Right atrium auricular region (tissue), 2 donors: ENCODE measurements around the gene PDE10A.

GRCh38 chr6:162660441-162660906, 67.1 kb downstream of the PRKN start:
- PRO-cap: no peak
- RAMPAGE, long total RNA, 2 experiments: no peak in any of the 2 experiments

DNA sequence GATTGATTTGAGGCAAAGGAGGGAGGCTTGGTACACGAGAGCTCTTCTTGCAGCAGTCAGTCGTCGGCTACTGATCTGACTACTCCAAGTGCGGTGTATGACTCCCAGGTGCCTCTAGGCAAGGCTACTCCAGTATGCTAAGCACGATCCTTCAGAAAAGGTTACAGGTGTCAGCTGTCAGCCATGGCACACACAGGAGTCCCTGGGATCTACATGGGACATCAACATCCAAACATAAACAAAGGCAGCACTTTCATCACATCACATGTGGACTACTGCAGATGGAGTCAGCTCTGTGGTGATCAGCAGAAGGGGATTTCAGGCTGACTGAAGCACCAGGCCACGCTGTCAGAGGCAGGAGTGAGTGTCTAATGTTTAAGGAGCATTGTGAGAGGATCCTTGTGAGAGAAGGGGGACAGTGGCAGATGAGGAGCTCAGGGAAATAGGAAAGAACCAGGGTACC, 32.3 kb downstream of the PACRG start:
- PRO-cap: no peak
- RAMPAGE, long total RNA, 2 experiments: no peak in any of the 2 experiments

- PRO-cap: no peak
- RAMPAGE, long total RNA, 2 experiments: no peak in any of the 2 experiments
Measured at GRCh38 chr6:162899331-162899739, 171.6 kb downstream of the PACRG start.

DNA sequence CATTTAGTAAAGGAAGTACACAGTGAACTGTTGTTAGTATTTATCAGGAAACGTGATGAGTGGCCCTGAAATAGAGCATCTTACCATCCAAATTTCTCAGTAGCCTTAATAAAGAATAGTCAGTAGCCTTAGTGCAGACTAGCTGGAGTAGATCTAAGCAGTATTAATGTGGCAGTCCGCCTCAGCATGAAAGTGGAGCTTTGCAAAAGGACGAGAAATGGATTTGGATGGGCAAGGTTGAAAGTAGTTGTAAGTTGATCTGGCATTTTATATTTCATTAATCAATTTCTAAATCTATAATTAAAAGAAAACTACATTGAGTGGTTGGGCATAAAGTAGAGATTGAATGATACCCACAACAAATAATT, 205.4 kb upstream of the QKI start:
- PRO-cap: bidirectional peak, plus-strand start at position 131 of the sequence, minus-strand start outside the sequence
- RAMPAGE, long total RNA, 2 experiments: start-site peak on the plus strand in 1 of 2 experiments, centred at position 136 of the sequence, 126 reads per replicate

GRCh38 chr6:163289375-163289900, 125.1 kb upstream of the QKI start:
- PRO-cap: unidirectional peak, plus-strand start at chr6:163289646
- RAMPAGE, long total RNA, 2 experiments: no peak in any of the 2 experiments

DNA sequence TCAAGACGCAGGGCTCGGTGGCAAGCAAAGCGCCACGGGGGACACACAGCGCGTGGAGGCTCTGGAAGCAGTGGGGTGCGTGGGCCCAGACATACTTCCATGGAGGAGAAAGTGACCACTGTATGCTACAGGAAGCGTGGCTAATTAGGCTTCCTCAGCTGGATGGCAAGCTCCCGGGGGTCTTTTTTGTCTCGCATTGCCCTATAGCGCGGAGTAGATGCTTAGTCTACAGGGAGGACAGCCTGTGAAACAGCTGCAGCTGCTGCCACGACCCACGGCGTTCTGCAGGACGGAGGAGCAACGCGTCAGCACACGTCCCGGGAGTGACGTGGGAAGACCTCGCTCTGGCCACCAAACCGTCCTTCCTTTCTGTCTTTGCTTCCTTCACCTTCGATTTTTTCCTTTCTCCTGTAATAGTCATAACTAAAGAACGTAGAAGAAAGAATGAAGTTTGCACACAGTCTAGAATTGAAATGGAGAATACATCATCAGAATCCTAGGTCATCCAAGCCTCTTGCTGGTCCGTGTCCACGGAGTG, 104.2 kb upstream of the QKI start:
- PRO-cap: no peak
- RAMPAGE, long total RNA, 2 experiments: no peak in any of the 2 experiments

DNA sequence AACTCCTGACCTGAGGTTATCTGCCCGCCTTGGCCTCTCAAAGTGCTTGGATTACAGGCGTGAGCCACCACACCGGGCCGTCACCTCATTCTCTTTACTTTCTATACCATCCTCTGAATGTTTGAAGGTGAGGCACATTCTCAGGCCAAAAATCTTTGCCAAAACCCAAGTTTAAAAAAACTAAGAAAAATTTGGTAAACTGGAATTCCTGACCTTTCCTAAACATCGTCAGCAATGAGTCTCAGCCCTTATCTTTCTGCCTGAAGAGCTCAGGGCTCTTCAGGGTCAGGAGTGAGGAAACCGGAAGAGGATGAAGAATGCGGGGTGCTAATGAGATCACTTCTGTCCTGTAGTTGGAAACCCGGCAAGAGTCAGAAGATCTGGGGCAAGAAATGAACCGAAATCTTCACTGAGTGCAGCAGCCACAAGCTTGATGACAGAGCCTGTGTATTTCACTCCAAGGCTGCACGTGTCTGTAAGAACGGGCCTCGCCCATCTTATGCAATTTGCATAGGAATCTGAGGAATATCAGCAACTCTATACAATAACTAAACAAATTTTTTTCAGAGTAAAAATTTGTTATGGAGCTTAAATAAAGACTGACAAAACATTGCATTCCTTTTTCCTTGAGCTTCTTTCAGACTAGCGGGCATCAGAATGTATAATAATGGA, 60.5 kb upstream of the QKI start:
- PRO-cap: bidirectional peak, plus-strand start at position 367 of the sequence, minus-strand start at position 287 of the sequence
- RAMPAGE, long total RNA, 2 experiments: no peak in any of the 2 experiments

DNA sequence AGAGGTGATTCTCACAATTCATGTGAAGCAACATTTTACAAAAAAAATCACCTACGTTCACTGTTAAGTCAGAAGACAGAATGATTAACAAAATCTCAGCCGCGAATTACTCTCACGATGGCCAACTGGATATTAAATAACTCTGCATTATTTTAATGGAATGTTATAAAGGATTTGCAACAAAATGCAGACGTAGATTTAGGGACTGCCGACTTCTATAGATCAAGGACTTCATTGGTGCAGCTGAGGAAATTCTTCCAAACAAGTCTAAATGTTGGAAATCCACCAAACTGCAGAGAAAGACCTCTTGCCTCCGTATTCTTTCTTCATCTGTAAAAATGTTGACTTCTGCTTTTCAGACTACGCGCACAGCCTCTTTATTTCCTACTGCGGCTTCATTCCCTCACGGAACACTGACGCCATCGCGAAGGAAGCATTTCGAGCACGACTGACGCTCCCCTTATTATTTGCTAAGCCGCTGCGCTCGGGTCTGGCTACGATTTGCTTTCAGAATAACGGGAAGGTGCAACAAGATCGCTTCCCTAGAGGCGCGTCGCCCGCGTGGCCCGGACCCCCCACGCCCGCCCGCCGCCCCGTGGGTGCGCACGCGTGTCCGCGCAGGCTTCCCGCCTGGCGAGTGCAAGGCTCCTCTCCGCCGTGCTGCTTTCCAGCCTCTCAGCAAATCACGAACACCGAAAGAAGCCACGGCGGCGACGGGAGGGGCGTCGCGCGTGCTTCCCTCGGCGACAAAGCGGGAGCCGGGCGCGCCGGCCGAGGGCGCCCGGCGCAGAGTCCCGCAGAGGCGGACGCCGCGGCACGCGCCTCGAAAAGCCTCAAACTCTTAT, 1.4 kb upstream of the QKI start:
- PRO-cap: bidirectional peak, plus-strand start at position 406 of the sequence, minus-strand start at position 415 of the sequence; bidirectional peak, plus-strand start at position 499 of the sequence, minus-strand start at position 503 of the sequence; bidirectional peak, plus-strand start at position 749 of the sequence, minus-strand start at position 639 of the sequence
- RAMPAGE, long total RNA, 2 experiments: no peak in any of the 2 experiments

DNA sequence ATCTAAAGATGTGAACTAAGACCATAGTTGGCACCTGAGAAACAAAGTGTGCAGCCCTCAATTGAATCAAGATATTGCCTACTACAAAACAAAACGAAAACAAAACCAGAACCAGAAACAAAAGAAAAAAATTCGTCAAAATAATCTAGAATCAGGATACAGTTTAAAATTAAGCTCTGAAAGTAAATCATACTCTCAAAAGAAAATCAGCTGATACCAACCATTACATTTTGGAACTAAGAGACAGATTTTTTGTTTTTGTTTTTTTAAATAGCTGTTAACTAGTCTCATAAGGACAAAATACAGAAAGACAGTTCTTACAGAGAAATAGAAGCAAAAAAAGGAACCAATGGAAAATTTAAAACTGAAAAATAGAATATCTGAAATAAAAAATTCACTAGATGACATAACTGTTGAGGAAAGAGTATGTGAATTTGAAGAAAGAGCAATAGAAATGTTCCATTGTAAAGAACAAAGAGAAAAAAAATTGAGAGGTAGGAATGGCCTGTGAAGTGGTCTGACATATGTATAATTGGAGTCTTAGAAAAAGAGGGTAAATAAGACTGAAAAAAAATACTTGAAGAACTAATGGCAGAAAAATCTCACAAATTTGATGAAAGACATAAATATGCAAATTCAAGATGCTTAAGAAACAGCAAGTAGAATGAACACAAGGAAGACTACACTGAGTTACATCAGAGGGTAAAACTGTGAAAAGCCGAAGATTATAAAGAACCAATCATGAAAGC, 93.3 kb downstream of the QKI start:
- PRO-cap: no peak
- RAMPAGE, long total RNA, 2 experiments: no peak in any of the 2 experiments

GRCh38 chr6:163526436-163526768, 111.9 kb downstream of the QKI start:
- PRO-cap: no peak
- RAMPAGE, long total RNA, 2 experiments: no peak in any of the 2 experiments

DNA sequence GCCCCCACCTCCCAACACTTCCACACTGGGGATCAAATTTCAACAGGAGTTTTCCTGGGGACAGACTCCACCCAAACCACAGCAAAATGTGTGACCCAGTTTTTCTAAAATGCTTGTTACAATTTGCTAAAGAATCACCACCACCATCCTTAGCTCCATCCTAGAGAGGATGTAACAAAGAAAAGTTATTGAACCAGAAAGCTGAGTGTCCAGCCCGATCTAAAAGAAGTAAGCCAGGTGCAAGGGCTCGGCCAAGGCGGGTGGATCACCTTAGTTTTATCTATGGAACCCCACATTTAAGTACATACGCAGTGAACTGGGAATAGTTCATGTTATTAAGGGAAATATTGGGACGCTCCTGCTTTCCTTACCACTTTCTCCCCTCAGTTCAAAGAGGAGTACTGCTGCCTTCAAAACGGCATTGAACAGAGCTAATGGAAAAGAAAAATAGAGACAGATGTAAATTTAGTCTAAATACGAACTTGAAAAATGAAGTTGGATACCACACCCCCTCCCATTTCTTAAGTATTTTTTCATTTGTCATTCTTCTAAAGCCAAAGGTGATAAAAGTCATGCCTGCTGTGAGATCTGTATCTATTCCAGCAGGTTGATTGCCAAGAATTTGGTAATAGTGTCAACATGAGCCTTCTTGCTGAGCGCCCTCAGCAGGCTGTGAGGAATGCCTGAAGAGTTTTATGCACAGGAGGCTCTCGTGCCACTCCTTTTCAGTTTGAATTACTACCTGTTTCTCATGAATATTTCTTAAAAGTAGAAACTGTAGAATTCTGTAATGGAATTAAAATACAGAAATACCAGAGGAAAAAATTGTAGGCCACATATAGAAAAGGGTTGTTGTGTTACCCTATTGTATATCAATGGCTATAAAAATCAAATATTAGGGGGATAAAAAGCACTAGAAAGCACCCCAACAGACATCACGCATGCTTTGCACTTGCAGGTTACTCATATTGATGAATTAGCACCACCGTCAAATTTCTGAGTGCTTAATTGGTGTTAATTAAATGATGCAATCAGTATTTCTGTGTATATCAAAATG, 165.3 kb downstream of the QKI start:
- PRO-cap: unidirectional peak, plus-strand start at position 228 of the sequence
- RAMPAGE, long total RNA, 2 experiments: no peak in any of the 2 experiments

DNA sequence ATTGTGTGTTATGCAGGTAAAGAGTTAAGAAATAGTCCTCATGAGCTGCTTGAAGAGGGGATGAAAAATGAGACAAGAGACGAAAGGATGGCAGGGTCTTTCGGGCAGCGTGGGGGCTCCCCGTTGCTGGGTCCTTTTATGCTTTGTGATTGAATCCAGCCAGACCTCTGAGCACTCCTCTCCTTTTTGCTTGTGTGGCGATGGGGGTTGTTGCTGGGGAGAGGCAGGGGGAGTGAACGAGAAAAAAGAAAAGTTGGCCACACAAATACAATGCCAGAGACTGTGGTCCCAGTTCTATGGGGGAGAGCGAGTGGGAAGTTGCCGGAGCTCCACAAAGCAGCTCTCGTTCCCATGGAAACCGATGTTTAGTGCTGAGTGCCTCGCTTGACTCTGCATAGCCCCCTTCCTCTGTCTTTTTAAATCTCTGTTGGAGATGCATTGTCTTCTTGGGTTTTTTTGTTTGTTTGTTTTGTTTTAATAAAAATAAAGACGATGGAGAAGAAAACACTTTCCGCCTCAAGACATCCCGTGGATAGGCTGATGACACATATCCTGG, 529.1 kb downstream of the QKI start:
- PRO-cap: no peak
- RAMPAGE, long total RNA, 2 experiments: no peak in any of the 2 experiments

DNA sequence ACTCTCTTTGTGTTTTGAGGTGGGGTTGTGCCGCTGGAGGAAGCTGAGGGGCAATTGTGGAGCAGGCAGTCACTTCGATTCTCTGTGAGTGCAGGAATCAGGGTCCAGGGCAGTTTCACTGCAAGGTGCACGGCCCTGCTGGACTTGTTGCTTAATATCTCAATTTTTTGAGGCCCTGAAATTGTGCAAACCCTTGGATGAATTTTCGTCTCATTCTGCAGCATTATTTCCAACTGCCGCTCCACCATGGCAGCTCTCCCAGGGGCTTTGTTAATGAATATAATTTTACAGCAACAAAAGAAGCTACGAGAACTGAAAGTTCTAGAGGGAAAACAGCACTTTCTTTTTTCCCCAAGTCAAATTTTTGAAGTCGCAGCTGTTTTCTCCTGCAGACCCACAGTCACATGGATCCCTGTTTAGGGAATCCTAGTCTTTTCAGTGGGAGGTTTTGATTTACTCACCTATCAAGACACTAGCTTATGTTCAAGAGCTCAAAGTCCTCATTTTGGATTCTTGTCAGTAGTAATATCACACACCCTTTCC, 532.0 kb downstream of the QKI start:
- PRO-cap: no peak
- RAMPAGE, long total RNA, 2 experiments: no peak in any of the 2 experiments

DNA sequence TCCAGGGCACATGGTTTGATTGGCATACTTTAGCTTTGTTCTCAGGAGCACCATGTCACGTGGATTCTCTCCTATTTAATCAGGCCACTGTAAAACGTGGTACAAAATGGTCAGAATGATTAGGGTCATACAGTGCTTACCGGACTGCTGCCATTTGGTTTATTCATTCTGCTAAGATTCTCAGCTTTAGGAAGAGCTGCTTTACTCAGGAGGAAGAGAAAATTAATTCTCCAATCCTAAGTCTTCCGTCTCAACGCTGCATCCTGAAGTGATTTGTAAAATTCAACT, 543.6 kb downstream of the QKI start:
- PRO-cap: unidirectional peak, plus-strand start at position 104 of the sequence
- RAMPAGE, long total RNA, 2 experiments: no peak in any of the 2 experiments

DNA sequence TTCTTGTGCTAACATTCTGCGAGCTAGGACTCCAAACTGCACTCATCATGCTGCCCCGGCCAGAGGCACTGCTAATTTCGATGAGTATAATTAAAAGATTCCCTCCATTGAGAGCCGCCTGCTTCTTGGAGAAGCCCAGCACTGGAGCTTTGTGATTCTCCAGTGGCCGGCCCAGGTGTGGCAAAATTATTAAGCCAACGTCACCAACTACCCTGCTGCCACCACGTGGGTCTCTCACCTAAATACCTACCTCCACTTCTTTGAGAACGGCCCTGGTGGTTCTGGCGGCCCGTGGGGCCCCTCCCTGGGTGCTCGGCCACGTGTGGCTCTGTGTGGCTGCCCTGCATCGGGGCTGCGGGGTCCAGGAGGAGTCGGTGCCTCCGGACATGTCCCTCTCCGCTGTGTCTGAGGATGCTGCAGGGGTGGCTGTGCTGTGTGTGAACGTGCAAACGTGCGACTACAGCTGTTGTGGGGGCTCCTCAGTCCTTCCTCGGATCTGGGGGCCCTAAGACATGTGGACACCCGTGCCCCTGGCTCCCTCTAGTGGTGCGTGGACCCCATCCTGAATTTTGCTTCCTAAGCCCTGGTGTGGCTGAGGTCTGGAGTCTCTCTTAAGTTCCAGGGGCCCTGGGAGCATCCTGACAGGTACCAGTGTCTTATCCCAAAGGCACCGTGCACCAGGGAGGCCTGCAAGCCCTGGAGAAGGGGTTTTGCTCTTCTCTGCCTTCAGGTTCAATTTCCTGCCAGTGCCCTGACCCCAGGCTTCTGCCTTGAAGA, 691.8 kb downstream of the QKI start:
- PRO-cap: unidirectional peak, minus-strand start at position 151 of the sequence; unidirectional peak, minus-strand start at position 179 of the sequence; bidirectional peak, plus-strand start at position 579 of the sequence, minus-strand start at position 407 of the sequence
- RAMPAGE, long total RNA, 2 experiments: start-site peak on the minus strand in 1 of 2 experiments, centred at position 431 of the sequence, 8 reads per replicate

- PRO-cap: no peak
- RAMPAGE, long total RNA, 2 experiments: no peak in any of the 2 experiments
Measured at GRCh38 chr6:164322504-164323057, 908.1 kb downstream of the QKI start.

- PRO-cap: no peak
- RAMPAGE, long total RNA, 2 experiments: no peak in any of the 2 experiments
Measured at GRCh38 chr6:165656700-165657145, 6.3 kb downstream of the PDE10A start.

DNA sequence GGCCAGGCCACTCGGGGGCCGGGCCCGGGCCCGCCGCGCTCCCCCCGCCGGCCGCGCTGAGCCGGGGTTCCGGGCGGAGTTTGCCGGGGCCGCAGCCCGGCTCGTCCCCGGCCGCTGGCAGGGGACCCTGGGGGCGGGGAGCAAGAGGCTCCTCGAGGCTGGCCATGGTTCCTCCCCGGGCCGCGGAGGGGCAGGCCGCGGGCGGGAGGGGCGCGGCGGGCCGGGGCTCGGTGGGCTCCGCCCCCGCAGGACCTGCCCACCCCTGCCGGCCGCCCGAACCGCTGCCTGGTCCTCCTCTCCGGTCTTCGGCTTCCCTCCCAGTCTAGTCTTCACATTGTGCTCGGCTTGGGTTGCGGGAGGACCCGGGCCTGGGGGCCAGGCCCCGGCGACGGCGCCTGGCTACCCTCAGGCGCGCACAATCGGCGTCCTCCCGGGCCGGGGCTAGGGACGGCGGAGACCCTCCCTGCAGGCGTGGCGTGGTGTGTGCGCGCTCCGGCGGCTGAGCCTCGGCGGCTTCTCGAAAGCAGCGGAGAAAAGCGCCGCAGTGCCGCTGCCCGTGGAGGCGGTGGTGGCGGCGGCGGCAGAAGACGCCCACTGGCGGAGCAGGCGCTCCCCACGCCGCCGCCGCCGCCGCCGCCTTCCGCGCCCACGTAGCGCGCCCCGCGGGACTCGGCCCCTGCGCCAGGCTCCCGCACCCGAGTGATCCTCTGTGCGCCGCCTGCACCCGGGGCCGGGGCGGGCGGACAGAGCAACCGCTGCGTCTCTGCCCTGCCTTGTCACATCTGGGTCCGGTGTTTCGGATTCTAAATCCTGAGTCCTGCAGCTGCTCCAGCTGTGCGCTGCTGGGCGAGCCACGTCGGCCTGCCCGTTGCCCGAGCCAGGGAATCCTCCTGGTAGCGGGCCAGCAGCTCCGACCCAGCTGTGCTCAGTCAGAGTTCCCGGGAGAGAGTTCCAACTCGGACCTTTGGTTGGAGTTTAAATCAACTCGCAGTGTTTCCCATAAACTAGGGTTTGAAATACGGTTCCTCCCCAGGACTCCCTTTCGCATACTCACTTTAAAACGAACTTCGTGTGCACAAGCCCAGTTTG, at the start of gene PDE10A:
Gene PDE10A, minus strand, starts transcription at position 596 of the 1,089 bp plus-strand sequence.
- PRO-cap: bidirectional peak, plus-strand start at position 332 of the sequence, minus-strand start outside the sequence
- RAMPAGE, long total RNA, 2 experiments: no peak in any of the 2 experiments

DNA sequence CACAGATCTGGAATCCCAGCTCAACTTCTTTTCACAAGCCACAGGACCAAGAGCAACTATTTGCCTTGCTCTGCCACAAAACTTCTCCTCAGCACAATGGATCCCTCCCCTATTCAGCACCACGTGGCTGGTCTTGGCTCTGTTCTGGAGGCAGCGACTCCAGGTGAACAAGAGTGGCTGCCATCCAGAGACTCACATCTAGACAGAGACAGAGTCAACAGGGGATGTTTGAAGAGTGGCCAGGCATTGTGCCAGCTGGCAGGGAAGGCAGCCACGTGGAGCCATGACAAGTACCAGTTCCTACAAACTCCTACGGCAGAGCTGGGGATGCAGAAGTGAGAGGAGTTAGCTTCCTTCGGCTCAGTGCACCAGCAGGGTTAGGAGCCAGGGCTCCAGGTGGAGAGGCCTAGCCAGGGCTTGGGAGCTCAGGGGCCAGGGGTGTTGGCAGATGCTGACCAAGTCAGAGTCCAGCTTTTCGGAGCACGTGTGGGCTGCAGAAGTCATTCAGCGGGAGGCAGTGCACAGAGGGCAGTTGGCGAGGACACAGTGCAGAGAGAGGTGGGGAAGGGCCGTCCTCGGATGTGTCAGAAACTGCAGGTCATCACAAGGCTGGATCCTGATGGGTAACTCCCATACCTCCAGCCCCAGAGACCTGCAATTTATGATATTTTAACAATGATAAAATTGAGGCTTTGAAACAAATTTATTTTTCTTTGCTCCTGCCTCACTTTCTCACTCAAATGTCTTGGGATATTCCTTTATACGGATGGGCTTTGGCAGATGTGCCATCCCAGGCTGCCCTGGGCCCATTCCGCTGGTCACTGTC, 171.7 kb upstream of the PDE10A start:
- PRO-cap: no peak
- RAMPAGE, long total RNA, 2 experiments: no peak in any of the 2 experiments

DNA sequence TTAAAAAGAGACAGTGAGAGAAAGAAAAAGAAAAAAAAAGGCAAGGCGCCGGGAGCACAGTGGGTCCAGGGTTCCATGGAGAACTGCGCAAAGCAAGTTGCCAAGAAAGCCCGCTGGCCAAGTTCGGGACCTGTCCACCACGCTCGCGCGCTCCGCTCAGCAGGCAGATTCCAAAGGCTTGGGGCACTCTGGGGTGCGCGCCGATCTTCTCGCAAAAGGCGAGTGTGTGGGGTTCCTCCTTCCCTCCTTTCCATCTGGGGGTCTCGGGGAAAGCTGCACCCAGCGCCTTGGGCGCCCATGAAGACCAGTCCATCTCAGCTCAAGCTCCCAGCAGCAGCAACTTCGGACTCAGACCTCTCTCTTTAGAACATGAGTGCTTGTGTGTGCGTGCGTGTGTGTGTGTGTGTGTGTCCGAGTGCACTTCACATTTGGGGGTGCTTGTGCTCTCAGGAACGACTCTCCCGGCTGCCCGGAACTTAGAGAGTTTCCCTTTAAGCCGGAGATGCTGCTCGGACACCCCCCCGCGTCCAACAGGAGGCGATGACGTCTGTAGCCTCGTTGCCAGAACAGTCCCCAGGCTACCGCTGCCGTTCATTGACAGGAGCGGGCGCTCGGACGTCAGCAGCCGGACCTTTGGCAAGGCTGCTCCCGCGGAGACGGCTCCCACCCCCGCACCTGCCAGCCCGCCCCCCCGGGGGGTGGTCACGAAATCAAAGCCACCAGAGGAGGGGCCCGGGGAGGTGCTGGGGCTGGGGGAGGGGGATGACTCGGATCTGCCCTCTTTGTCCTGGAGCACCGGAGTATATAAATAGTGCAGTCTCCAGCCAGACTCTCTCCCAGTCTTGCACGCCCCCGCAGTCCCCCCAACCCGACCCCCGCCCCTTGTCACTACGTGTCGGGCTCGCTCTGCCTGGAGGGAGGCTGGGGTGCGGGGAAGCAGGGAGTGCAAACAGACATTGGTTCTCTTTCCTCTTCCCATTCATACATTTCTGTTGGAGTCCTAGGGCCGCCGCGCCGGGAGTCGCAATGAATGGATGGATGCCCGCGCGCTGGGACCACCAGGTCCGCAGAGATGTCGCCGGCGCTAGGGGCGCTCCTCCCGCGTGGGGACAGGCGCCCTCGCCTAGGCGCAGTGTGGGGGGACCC, 179.7 kb downstream of the TBXT start:
- PRO-cap: bidirectional peak, plus-strand start at position 594 of the sequence, minus-strand start at position 478 of the sequence
- RAMPAGE, long total RNA, 2 experiments: start-site peak on the minus strand in 2 of 2 experiments, centred at positions 413 to 449 of the sequence, 41 to 49 reads per replicate